ENCODE results near the genes MKRN3 and APBA2.

GRCh38 chr15:22256449-22257161 is 162.3 kb downstream of the OR4N4 start:
- PRO-cap, result no peak

DNA sequence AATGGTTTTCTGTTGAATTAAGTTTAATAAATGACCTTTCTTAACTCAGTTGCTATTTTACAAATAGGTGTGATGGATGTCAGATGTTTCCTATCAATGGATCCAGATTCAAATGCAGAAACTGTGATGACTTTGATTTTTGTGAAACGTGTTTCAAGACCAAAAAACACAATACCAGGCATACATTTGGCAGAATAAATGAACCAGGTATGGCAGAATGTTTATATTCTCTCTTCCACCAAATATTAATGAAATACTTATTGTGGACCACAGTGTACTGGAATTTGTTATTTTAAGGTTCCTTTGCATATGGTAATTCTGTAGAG is 120.8 kb downstream of the GOLGA6L22 start:
- PRO-cap, result no peak

- PRO-cap, result no peak
Observed at GRCh38 chr15:22895274-22896189, 57.1 kb downstream of the NIPA2 start.

DNA sequence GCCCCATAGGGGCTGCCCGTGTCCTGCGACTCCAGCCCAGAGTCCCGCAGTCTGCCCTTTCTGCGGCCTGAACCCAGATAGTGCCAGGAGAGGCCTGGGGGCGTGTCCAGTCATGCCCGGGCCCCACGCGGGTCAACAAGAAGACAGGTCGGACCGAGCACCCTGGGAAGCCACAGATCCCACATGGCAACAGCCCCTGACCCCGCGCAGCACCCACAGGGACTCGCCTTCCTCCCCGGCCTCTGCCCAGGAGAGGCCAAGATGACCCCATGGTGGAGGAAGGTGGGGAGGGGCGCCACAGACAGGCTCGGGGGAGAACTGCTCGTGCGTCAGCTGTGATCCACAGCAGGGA is 28.7 kb downstream of the CYFIP1 start:
- PRO-cap, result no peak

- PRO-cap, result no peak
Observed at GRCh38 chr15:23179599-23180492, 43.2 kb upstream of the GOLGA6L1 start.

DNA sequence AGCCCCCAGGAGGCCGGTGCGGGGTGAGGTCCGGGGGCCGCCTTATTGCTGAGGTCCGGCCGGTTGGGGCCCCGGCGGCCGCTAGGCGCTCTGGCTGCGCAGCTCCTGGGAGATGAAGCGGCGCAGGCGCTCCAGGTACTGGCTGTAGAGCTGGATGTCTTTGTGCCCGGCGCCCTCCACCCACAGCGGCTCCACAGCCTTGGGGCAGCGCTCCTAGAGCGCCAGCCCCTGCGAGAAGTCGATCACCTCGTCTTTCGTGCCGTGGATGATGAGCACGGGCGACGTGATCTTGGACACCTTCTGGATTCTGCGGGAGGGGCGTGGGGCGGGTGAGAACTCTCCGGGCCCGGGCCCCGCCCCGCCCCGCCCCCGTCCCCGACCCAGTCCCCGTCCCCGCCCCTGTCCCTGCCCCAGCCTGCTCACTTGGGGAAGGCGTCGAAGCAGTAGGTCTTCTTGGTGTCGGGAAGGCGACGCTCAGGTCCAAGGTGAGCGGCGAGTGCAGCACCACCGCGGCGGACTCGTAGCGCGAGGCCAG is 89.2 kb upstream of the GOLGA6L1 start:
- PRO-cap, result no peak

- PRO-cap, result unidirectional peak, plus-strand start at chr15:23565674
Observed at GRCh38 chr15:23565249-23565854, at the start of gene MKRN3. TSS of gene MKRN3 (plus strand) at chr15:23565674.

GRCh38 chr15:23686910-23687191 is 254 bp downstream of the NDN start:
- PRO-cap, result no peak

DNA sequence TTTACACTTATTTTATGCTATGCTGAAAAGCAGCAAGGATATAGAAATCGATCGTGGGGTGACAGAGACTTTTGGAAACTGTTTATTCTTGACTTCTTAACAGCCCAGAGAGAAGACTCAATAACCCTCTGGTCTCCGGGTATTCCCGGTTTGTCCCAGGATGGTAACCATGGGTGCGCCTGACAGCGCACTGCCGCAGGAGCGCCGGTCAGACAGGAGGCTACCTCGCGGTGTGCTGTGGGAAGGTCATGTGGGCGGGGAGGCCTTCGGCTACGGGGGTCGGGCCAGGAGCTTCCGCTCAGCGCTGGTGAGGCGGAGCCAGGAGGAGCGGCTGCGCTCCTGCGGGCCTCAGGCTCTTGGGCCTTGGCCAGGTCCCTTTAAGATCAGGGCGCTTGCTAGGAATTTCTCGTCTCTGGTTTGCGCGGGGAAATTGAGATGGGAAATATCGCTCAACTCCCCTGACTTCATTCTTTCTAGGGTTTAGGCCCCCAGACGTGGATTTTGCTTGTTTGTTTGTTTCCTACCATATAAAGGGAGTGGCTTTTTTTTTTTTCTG is 182.3 kb upstream of the NDN start:
- PRO-cap, result no peak

DNA sequence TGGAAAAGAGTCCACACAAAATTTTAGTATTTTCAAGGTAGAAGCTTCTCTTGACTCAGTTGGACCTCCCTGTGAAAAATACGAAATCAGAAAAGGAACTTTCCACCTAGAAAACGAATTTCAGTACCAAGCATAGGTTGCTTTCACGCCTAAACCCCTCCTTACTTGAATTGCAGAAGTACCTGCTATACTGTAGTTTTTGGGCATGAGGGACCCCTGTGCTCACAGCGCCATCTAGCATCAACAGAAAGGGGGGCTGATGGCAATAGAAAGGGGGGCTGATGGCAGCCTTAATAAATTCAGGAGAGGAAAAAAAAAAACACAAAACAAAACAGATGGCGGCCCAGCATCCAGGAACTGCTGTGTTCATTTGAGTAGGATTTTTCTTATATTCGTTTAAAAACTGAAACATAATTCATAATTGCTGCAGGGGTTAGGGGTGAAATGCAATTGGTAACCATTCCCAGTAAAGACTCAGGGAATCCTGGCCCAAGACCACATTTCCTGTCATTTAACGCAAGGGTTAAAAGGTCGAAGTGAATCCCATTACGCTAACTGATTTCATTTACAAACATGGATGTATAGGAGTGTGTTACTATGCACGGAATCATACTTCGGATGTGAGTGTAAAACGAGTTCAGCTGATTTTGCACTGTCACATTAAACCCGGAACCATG is 96.8 kb downstream of the NPAP1 start:
- PRO-cap, result no peak

GRCh38 chr15:25070234-25070729 is 115.5 kb downstream of the SNRPN start:
- PRO-cap, result no peak

- PRO-cap, result no peak
Observed at GRCh38 chr15:25810537-25811358, 52.4 kb downstream of the ATP10A start.

- PRO-cap, result no peak
Observed at GRCh38 chr15:25863684-25864026, 528 bp upstream of the ATP10A start.

- PRO-cap, result no peak
Observed at GRCh38 chr15:26235246-26235709, 372.2 kb upstream of the ATP10A start.

- PRO-cap, result no peak
Observed at GRCh38 chr15:26767017-26767768, 5.7 kb downstream of the GABRB3 start.

- PRO-cap, result no peak
Observed at GRCh38 chr15:27479455-27479909, 508.5 kb downstream of the GABRG3 start.

- PRO-cap, result no peak
Observed at GRCh38 chr15:28106600-28106932, 7.5 kb upstream of the OCA2 start.

DNA sequence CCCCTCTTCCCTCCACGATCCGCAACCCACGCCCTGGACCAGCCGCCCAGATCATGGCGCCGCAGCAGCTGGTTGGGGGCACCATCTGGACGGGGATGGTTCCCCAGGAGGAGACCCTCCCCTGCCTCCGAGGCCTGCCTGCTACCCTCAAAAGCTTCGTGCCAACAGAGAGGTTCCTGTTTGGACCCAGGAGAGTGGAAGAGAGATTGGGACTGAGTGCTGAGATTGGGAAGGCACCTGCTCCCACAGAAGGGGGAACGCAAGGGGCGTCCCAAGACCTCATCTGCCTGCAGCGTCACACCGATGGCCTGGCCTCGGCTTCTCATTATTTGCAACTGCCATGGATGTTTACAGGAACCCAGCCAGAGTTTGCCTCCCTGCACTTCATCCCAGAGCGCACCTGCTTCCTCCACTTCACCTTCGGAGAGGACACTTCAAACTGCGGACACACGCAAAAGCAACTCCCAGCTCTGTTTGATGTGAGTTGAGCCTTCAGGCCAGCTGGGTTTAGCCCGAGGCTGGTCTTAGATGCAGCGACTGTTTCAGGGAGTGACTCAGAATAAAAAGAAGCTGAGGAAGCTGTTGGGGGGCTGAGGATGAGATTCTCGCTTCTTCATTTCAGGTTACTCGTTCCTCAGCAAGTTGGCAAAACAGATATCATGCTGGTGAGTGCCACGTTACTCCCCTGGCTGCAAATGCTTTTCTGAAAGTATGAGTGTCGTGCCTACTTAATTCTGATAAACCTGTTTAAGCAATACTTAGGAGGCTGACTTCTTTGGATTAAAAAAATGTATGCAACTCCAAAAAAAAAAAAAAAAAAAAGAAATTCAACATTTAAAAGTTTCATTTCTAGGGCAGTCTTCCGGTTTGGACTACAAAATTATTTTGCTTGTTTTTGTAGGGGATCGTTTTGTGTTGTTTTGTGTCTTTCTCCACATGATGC is 58.7 kb downstream of the GOLGA6L7 start:
- PRO-cap, result no peak

DNA sequence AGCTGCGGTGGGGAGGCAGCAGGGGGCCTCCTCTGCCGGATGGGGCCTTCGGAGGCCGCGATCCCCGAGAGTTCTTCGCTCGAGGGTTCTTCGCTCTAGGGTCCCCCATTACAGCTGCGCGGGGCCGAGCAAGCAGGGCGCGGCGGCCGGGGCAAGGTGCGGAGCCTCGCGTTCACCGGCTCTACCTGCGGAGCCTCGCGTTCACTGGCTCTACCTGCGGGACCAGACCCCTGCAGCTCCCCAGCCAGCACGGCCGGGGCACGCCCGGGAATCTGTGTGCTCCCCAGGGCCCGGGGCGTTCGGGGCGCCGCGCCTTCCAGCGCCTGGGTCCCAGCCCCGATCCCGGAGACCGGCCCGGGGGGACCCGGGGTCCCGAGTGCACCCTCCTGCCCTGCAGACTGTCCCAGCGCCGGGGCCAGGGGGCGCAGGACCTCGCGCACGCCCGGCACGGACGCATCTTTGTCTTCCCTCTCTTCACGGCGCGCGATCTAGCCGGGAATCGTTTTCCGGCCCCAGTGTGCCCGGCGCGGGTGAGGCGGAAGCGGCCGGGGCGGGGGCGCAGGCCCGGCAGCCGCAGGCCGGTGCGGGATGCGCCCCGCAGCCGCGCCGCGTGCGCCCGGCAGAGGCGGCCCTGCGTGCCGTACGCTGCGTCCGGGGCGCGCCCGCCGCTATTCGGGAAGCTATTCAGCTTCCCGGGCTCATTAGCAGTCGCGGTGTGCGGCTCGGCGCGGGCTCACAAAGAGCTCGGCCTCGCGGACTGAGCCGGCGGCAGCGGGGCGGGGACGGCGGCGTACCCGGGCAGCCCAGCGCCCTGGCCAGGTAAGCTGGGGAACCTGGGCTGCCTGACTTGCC is at the start of gene APBA2:
Gene APBA2, plus strand, starts transcription at position 515 of the 852 bp plus-strand sequence.
- PRO-cap, result bidirectional peak, plus-strand start at position 701 of the sequence, minus-strand start at position 490 of the sequence

DNA sequence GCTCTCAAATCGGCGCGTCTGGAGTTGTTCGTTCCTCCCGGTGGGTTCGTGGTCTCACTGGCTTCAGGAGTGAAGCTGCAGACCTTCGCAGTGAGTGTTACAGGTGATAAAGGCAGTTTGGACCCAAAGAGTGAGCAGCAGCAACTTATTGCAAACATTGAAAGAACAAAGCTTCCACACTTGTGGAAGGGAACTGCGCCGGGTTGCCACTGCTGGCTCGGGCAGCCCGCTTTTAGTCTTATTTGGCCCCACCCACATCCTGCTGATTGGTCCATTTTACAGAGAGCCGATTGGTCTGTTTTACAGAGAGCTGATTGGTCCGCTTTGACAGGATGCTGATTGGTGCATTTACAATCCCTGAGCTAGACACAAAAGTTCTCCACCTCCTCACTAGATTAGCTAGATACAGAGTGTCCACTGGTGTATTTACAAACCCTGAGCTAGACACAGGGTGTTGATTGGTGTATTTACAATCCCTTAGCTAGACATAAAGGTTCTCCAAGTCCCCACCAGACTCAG is 45.4 kb downstream of the NSMCE3 start:
- PRO-cap, result no peak